SK-N-MC (cell line): Measurements from ENCODE around the genes NUDCD2 and WWC1.

- RRBS = no CpG with 5 or more reads among the region's 1 CpG
Measured at GRCh38 chr5:159101833-159102124, 2.1 kb upstream of the EBF1 start.

DNA sequence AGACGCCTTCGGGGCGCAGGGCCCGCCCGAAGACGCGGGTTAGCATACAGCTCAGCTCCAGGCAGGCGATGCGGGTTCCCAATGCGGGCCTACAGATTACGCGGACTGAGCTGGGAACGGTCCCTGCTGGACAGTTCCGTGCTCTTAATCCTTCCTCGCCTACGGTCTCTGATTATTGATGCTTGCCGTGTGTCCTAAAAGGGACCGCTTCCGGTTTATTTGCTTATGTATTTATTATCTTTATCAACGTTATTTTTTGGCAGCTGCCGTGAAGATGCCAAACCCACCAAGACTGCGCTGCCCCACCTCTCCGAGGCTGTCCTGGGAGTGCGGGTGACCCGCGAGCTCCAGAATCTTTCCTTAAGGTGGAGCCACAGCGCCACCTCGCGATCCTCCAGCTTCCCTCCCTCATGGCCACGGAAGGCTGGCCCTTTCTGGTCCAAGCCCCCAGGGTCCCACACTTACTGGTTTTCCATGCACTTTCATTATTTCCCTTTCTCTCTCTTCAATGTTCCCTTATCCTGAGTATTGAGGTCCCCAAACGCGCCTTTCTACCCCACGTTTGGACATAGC lies 7.0 kb upstream of the EBF1 start:
- RRBS = no CpG with 5 or more reads among the region's 33 CpGs

DNA sequence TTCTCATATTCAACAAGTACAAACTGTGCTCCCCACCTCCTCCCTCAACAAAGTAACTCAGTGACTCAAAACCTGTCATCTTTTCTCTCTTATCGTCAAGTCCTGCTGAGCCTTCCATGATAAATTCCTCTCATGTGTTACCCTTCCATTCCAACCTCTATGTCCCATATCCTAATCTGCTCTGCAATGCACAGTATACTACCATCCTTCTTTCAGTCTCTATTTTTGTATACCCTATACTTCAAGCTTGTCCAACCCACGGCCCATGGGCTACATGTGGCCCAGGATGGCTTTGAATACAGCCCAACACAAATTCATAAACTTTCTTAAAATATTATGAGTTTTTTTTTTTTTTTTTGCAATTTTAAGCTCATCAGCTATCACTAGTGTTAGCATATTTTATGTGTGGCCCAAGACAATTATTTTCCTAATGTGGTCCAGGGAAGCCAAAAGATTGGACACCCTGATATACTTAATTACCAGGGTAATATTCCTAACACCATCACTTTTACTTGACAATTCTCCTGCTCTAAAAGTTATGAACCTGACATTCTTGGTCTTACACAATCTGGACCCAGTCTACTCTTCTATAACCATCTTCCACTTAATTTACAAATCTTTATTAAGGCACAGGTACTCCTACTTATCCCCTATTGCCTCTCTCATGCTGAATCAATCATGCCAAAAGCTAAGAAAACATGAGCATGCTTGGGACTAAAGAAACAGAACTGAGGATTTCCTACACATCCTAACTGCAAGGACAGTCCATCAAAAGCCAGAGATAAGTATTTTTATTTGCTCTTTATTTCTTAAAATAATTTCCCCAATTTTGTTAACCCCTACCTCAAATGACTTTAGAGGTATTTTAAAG lies 13.2 kb downstream of the RNF145 start:
- RRBS = no CpG with 5 or more reads among the region's 2 CpGs

DNA sequence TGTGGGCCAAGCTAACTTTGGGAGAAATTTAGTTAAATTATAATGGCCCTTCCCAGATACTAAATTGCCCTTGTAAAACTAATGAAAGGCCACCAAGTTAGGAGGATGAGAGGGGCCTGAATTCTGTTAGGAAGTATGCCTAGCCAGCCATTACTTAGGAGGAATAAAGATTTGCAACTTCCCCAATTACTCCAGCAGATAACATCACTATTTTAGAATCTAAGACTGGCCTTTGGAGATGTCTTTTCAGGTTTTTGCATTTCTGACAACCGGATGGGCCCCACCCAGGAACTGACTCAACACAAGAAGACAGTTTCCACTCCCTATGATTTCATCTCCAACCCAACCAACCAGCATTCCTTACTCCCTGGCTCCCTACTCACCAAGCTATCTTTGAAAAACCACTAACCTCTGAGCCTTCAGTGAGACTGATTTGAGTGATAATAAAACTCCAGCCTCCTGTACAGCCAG lies 7.2 kb upstream of the IL12B start:
- RRBS = no CpG with 5 or more reads among the region's 1 CpG

DNA sequence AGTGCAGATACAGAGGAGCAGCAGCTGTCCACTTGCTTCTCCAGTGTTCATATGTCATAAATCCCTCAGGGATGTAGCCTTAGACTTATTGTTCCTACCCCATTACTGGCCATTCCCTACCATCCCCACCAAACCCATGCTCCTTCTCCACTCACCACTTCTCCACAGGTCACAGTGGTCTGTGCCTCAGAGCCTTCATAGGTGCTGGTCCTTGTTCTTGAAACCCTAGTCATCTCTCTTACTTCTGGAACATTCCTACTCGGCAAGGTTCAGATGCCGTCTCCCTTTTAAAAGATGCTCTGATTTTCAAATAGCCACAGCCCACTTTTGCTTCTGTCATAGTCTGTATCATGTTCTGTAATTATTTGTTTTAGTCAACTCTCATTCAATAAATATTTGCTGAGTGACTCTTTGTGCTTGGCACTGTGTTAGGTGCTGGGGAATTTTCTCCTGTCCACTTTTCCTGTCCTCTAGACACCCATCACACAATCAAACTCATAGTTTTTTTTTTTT lies 181.2 kb upstream of the IL12B start:
- RRBS = no CpG with 5 or more reads among the region's 2 CpGs

GRCh38 chr5:159878997-159879608 lies 37.2 kb upstream of the ADRA1B start:
- RRBS = no CpG with 5 or more reads among the region's 11 CpGs

GRCh38 chr5:160118123-160119292 lies 742 bp downstream of the PWWP2A start:
- RRBS = 1% methylated on average over 65 of the region's 101 CpGs

DNA sequence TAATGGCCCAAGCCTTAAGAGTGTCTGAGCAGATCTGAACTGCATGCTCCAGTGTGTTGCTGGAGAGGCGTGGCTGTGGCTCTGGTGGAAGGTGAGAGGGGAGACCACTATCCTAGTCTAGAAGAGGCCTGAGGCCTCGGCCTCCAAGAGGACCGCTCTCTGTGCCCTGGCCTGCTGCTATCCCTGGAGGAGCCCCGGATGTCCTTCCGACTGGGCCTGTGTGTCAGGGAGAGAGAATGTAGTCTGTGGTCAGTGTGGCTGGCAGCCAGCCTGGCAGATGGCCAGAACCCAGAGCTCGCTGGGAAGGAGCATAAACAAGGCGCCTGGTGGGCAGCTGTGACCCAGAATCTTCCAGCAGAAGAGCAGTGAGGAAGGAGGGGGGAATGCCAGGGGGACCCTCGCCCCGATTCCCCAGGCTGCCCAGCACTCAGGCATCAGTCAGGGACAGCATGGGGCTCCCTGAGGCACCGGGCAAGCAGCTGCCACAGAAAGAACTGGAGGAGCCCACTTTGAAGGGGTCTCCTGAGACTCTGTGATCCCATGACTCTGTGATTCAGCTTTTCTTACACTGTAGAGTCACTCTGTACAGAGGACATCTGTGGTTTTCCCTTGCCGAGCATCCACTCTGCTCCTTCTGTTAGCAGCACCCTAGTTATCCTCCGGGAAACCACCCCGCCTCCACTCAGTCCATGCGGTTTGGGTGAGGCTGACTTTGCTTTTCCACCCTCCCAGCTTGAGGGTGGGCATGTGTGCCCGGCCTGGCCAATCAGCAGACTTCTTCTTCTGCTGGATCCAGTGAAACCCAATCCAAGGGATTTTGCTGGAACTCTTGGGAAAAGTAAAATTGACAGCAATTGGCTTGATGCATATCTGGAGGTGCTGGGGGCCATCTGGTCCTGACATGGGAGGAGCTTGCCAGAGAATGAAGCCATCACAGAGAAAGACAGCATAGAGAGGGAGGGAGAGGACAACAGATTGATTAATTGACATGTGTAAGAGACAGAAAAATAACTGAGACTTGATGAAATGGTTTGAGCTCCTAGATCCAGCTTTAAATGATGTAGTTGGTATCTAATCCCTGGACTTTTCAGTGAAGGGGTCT lies 46.2 kb upstream of the PWWP2A start:
- RRBS = no CpG with 5 or more reads among the region's 15 CpGs

DNA sequence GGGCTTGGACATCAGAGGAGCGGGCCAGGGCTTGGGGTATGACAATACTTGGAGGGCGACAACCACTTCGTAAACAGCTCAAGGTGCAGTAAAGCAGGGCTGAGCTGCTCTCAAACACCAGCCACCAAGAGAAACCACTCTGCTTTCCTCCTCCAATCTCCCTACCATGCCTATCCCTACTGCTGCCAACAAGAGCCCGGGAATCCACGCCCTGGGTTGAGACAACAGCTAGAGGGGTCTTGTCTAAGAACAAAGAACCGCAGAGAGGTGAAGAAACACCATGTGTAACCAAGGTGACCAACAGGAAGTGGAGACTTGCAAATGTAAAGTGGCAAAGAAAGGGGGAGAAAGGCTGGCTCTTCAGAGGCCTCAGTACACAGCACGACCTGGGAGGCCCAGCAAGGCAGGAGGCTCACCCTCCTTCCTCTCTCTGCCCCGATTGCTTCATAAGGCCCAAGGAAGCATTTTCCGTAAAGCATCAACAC lies 18.5 kb downstream of the CCNJL start:
- RRBS = no CpG with 5 or more reads among the region's 9 CpGs

DNA sequence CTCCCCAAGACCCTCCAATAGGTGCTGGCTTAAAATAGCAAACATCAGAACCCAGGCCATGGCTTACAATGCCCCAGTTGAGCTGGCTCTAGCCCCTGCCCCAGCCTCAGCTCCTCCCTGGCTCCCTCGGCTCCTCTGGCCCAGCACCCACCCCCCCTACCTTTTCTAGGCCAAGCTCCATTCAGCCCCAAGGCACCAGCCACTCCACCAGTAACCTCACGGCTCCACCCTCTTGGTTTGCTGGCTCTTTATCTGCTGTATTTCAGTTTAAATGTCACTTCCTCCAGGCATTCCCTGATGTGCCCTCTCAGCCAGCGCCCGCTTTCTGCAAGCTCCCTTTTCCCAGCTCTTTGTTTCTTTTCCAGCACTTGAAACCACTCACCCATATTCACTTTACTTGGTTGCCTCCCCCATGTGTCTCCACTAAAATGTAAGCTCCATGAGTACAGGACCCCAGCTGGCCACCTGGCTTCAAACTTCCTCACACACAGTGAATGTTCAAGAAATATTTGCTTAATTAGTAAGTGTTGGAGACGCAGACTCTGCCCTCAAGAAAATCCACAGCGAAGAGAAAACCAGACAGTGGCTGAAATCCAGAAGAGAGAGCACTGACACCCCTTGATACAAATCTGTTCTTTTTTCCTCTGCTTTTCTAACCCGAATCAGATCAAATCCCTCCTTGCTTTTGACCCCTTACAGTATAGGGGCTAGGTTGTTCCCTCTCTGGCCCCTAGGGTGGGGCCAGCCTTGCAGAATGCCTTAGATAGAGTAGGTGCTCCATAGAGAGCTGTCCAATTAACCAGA lies 10.4 kb downstream of the C1QTNF2 start:
- RRBS = no CpG with 5 or more reads among the region's 7 CpGs

DNA sequence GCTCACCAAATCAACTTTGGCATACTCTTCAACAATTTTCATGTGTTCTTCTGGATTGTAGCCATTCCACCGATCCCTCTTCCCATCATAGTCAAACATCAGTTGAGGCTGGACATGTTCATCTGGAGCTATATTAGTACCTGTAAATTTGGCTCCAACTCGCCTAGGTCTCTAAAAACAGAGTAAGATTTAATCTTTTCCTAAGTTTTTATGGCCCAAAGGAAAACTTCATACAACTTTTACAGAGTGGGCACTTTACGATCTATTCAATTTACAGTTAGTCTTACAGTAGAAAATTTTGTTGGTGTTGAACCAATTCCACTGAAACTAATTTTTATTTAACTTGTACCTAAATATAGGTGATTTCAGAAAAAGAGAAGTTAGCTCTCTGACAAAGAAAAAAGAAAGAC lies 5.4 kb downstream of the SLU7 start:
- RRBS = no CpG with 5 or more reads among the region's 3 CpGs

DNA sequence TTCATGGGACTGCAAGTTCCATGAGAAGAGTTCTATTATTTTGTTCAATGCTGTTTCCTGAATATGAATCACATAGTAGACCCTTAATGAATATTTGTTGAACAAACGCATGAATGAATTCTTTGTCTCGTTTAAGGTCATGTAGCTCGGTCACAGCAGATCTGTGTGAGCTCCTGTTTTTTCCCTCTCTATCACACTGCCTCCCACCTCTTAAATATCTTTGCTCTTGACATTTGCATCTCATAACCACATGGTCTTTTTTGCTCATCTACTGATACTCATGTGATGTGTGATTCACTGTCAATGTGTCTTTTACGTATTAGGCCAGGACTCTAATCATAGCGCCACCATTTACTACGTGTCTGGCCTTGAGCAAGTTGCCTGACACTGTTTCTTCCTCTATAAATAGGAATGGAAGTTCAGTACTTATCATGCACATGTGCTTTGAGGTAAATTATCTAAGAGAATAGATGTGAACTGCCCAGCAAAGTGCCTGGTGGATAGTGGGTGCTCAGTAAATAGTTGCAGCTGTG lies 37.5 kb downstream of the PTTG1 start:
- RRBS = no CpG with 5 or more reads among the region's 6 CpGs

DNA sequence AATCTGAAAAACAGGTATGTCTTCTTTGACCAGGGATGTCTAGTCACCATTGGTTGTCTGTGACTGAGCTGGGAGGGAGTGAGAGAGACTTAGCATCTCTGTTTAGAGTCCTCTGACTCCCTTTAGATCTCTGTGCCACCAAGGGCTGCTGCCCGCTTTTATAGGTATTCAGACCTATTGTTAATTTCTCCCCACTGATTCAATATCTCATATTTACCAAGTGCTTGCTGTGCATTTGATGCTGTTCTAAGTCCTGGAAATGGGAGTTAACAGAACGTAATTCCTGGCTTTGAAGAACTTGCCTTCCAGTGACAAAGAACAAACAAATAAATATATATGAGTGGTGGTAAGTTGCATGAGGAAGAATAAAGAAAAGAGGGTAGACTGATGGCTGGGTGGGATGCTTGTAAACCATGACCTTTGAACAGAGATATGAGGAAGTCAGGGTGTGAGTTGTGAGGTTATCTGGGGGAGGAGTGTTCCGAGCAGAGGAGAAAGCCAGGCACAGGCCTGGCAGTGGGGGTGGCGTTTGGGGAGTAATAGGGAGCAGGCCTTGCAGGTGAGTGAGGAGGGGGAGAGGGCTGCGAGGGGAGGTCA lies 213.2 kb downstream of the PTTG1 start:
- RRBS = no CpG with 5 or more reads among the region's 5 CpGs

GRCh38 chr5:160938805-160939004 lies 86.7 kb upstream of the ATP10B start:
- RRBS = no CpG with 5 or more reads among the region's 2 CpGs

GRCh38 chr5:161169035-161169528 lies 317.1 kb upstream of the ATP10B start:
- RRBS = no CpG with 5 or more reads among the region's 7 CpGs

DNA sequence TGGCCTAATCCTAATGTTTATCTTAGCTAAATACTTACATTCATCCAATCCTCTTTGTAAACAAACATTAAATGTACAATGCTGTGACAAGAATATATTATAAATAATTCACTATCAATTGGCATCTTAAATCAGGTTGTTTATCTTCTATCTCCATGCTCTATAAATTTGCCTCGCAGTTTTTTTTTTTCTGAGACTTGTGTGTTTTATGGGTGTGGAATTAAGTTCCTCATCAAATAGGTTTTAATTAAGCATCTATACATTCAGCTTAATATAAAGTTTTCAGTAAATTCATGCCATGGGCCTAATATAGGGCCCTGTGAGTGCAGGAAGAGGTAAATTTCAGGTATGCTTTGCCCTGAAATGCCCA lies 90.6 kb downstream of the GABRG2 start:
- RRBS = no CpG with 5 or more reads among the region's 1 CpG

- RRBS = 3% methylated on average over 7 of the region's 68 CpGs
Measured at GRCh38 chr5:163459267-163460447, at the start of gene NUDCD2. Gene NUDCD2, minus strand, starts transcription at chr5:163460102.

DNA sequence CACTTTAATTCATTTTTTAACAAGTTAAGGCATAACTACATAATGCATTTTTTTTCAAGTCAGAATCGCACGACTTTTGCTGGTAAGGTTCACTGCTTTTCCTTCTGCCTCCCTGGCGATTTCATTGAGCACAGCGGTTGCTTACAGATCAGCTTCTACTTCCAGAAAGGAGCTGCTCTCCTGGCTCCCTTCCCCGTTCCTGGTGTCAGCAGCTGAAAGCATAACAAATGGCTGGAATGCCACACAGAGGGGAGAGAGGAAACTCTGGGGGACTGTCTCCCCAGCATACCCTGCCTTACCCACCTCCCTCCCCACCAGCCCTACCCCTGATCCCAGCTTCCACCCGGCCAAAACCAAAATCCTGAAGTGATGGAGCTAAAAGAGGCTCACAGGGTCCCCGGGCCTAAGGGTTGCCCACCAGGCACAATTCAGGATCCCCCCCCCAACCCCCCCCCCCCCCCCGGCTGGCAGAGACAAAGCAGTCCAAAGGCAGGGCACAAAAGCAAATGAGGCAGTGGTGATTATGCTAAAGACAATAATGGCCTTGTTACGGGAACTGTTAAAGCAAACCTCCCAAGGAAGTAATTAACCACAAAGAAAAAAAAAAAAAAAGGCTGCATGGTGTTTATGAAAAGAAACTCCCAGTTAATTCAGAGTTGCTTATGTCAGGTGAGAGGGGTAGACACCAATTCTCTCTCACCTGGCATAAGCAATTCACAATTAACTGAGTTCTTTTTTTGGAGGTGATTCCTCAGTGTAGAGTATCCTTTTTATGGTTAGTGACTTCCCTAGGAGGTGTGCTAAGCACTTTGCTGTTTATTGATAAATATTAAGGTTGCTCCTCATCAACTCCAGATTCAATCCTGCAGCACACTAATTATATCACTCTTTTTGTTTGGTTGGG lies 126.0 kb upstream of the WWC1 start:
- RRBS = 68% methylated on average over 1 of the region's 9 CpGs

DNA sequence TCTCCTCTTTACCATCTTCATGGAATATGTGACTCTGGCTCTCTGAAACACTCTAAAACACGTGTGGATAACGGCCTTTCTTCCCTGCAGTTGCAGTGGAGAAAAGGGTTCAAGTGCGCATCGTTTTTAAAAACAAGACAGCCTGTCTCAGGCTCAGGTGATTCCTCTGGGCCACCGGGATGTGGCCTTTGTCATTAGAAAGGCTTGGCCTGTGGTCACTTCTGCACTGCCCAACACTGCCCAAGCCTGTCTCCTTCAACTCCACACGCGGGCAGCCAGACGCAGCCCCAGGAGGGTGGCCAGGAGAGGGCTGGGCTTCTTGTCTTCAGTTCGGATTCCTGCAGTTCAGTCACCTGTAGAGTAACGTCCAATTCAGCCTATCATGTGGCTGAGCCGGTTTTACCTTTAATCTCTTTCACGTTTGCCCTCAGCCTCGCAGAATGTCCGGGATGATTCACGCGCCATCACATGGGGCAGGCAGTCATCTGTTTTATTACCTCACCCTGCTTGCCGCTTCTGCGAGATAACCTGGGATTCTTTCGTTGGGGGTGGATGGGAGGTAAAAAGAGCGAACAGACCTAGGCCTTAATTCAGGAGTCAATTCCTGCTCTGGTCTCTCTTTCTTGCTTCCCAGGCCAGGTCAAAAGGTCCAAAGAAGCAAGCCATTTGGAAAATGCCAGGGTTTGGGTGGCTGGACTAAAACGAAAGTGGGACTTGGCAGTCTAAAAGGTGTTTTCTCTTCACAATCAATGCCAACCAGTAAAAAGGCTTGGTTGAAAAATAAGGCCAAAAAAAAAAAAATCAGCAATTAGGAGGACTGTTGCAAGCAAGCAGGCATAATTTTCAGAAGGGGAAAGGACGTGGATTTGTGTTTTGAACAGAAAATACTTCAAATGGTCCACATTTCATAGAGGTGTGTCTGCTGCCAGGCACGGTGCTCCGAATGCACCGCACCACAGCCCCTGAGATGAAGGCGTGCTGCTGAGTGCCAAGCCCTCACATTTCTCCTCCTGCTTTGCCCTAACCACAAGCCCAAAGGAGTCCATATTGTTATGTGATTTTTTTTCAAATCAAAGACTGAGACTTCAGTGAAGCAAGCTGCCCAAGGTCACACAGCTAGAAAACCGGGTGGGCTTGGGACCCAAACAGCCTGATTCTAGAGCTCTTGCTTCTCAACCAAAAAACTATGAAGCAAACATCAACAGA lies 2.9 kb upstream of the WWC1 start:
- RRBS = no CpG with 5 or more reads among the region's 27 CpGs

- RRBS = 2% methylated on average over 38 of the region's 112 CpGs
Measured at GRCh38 chr5:168291302-168292288, at the start of gene WWC1. Gene WWC1, plus strand, starts transcription at chr5:168291645.